ENCODE data around the genes HM13 and CCM2L.

GRCh38 chr20:30741472-30741786, 516.0 kb upstream of the DEFB115 start:
- RRBS: no CpG with 5 or more reads among the region's 7 CpGs

- RRBS: no CpG with 5 or more reads among the region's 22 CpGs
These were observed 345.0 kb upstream of the DEFB115 start for GRCh38 chr20:30912372-30912946.

- RRBS: 3% methylated on average over 19 of the region's 88 CpGs
These were observed at the start of gene HM13 for GRCh38 chr20:31514176-31515406. Gene HM13, plus strand, starts transcription at chr20:31514442.

DNA sequence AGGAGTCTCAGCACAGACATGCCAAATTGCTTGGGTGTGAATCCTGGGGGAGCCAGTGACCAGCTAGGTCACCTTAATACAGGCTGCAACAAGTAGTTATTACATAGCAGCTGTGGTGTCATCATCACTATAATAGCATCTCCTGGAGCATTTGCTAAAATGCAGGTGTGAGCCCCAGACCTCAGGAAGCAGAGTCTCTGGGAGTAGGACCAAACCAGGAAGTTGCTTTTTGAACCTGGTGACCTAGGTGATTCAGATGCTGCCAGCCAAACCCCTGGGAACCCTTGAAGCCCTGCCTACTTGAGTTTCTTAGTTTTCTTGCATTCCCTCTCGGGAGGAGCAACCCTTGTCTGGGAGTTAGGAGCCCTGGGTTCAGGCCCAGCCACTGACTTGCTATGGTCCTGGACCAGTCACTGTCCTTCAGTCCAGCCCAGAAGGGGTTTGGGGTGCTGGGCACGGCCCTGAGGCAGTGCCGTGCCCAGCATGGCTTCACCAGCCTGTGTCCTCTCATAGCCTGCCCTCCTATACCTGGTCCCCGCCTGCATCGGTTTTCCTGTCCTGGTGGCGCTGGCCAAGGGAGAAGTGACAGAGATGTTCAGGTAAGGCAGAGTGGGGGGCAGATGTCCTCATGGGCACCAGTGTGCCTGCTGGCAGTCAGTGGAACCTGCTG, 18.7 kb downstream of the MCTS2 start:
- RRBS: no CpG with 5 or more reads among the region's 6 CpGs

DNA sequence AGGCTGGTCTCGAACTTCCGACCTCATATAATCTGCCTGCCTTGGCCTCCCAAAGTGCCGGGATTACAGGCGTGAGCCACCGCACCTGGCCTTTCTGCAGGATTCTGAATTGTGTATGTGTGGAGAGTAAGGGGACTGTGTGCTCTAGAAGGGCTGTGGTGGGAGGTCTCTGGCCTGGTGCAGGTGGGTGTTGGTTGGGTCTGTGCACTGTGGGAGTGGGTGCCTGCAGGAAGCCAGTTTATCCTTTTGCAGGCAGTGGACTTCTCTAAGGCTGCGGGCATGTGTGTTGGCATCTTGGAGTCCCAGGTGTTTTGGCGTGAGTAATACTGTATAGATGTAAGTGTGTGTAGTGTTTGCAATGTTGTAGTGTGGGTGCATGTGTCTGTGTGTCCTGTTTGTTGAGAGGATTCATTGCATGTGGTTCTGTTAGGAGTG, 10.8 kb upstream of the ID1 start:
- RRBS: no CpG with 5 or more reads among the region's 7 CpGs

GRCh38 chr20:31663853-31665027, 26.5 kb downstream of the COX4I2 start:
- RRBS: no CpG with 5 or more reads among the region's 13 CpGs

DNA sequence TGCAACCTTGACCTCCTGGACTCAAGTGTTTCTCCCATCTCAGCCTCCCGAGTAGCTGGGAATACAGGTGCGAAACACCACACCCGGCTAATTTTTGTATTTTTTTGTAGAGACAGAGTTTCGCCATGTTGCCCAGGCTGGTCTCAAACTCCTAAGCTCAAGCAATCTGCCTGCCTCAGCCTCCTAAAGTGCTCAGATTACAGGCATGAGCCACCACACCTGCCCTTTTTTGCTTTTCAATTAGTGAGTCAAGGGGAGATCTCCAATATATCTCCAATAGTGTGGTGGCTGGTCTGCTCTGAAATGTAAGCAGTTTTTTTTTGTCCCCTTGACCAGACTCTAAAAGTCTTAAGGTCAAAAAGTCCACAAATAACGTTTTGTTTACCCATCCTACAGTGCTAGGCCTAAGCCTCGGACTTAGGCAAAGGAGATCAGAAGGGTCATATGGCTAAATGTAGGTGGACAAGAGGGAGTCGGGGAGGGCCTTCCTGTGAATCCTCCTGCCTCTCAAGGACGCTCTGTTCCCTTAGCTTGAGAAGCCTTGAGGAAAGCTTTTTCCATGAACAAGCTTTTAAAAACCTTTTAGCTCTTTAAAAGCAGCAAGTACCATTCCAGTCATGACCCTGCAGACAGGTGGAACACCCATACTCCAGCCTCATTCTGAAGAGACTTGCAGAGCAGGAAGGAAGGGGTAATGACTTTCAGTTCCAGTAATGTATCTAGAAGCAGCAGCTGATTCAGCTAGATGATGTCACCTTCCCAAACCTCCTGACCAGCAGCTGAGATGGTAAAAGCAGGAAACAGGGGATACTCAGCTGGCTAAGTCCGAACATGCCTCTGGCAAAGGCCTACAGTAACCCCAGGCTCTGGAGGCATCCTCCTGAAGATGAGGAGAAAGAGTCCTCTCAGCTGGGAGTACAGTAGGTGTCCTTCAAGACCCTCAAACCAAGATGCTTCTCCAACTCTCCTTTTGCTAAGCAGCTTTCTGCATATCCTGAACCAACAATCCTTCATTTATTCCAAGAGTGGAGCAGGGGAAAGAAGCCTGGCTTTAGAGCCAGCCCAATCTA, 23.7 kb downstream of the BCL2L1 start:
- RRBS: no CpG with 5 or more reads among the region's 9 CpGs

- RRBS: no CpG with 5 or more reads among the region's 2 CpGs
These were observed 16.1 kb downstream of the BCL2L1 start for GRCh38 chr20:31706423-31707109.

DNA sequence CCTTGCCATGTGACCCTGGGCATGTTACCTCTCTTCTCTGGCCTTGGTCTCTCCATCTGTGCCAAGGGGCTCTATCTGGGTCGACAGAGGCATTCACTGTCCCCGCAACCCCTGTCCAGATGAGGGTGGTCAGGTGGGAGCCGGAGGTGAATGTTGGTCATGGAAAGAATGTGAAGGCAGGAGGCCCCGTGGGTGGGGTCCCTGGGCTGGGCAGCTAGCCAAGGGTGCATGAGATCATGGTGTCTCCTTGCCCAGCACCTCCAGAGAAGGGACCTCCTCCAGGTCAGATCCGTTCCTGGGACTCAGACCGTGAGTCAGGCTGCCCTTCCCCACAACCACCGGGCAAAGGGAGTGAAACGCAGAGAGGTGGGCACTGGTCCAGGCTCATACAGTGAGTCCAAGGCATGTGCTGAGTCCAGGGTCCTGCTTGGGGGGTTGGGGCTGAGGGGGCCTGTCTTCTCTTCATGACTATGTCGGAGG, 3.5 kb downstream of the FOXS1 start:
- RRBS: no CpG with 5 or more reads among the region's 9 CpGs

DNA sequence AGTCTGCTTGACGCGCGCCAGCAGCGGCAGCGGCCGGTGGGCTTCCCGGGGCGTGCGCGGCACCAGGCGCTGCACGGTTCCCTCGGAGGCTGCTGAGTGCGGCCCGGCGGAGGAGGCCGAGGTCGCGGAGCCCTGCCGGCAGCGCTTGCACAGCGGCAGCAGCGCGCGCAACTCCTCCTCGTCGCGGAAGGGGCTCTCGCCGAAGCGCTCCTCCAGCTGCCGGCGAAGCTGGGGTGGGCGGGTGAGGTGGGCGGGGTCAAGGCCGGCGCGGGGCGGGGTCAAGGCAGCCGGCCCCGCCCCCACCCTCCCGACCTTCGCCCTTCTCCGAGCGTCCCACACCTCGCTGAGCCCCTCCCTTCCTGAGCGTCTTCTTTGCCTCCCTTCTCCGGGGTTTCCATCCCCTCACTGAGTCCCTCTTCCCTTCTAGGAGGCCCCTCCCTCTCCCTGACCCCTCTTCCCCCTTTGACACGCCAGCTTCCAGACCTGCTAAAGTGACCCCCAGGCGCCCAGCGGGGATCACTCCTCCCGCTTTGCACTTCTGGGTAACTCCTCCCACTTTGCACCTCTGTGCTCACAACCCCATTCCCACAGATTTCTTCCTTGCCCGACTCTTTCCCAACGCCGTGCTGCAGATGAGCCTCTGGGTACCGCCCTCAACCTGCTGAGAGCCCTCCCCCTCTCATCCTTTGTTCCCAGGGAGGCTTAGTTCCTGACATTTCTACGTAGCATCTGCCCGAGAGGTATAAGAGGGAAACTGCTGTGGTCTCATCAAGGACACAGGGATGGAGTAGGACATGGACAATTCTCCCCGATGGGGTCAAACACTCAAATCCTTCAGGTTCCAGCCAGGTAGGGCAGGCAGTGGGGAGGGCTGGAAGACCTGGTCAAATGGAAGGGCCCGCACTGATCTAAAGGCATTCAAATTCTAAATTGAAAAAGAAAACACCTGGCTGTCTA, 8.6 kb downstream of the DUSP15 start:
- RRBS: 2% methylated on average over 31 of the region's 60 CpGs

DNA sequence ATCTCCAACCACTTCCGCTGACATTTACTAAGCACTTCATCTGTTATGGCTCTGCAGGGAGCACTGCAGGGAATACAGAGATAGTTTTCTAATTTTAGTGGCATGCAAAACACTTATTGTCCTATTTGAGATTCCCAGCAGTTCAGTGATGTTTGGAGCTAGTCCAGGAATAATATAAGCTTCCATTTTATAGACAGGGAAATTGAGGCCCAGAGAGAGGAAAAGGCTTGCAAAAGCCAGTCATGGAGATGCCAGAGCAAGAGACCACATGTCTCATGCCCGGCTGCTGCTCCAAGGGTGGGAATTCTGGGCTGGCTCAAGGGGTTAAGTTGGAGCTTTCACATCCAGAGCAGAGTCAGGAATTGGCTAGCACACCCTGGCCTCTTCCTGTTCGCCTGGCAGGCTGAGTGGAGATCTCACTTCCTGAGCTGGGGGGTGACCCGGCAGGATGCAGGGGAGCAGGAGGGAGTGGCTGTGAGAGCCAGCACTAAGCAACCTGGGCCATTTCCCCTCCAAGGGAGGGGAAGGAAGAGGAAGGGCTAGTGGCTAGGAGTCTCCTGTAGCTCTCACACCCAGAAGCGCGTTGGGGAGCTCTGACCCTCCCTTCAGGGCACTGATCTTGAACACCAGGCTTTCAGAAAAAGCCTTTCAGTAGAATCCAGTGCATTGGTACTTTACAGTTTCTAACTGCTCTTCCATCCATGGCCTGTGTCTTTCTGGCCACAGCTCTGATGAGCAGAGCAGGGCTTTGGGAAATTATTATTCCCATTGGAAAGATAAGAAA, 2.5 kb upstream of the CCM2L start:
- RRBS: no CpG with 5 or more reads among the region's 6 CpGs

- RRBS: no CpG with 5 or more reads among the region's 6 CpGs
These were observed at the start of gene CCM2L for GRCh38 chr20:32009969-32010576. Gene CCM2L, plus strand, starts transcription at chr20:32010438.

GRCh38 chr20:32030971-32031345, 20.7 kb downstream of the CCM2L start:
- RRBS: 8% methylated on average over 12 of the region's 43 CpGs

GRCh38 chr20:32040572-32041117, 11.4 kb upstream of the HCK start:
- RRBS: no CpG with 5 or more reads among the region's 8 CpGs

DNA sequence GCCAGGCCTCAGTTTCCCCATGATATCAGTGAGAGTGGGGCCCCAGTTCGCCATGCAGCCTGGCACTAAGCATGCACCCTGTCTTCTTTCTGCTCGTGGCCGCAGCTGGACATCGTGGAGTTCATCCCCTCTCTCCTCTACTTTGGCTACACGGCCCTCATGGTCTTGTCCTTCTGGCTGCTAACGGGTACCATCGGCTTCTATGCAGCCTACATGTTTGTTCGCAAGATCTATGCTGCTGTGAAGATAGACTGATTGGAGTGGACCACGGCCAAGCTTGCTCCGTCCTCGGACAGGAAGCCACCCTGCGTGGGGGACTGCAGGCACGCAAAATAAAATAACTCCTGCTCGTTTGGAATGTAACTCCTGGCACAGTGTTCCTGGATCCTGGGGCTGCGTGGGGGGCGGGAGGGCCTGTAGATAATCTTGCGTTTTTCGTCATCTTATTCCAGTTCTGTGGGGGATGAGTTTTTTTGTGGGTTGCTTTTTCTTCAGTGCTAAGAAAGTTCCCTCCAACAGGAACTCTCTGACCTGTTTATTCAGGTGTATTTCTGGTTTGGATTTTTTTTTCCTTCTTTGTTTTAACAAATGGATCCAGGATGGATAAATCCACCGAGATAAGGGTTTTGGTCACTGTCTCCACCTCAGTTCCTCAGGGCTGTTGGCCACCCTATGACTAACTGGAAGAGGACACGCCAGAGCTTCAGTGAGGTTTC, 42.2 kb downstream of the PLAGL2 start:
- RRBS: no CpG with 5 or more reads among the region's 20 CpGs

GRCh38 chr20:32195111-32195762, 12.3 kb downstream of the PLAGL2 start:
- RRBS: no CpG with 5 or more reads among the region's 8 CpGs

DNA sequence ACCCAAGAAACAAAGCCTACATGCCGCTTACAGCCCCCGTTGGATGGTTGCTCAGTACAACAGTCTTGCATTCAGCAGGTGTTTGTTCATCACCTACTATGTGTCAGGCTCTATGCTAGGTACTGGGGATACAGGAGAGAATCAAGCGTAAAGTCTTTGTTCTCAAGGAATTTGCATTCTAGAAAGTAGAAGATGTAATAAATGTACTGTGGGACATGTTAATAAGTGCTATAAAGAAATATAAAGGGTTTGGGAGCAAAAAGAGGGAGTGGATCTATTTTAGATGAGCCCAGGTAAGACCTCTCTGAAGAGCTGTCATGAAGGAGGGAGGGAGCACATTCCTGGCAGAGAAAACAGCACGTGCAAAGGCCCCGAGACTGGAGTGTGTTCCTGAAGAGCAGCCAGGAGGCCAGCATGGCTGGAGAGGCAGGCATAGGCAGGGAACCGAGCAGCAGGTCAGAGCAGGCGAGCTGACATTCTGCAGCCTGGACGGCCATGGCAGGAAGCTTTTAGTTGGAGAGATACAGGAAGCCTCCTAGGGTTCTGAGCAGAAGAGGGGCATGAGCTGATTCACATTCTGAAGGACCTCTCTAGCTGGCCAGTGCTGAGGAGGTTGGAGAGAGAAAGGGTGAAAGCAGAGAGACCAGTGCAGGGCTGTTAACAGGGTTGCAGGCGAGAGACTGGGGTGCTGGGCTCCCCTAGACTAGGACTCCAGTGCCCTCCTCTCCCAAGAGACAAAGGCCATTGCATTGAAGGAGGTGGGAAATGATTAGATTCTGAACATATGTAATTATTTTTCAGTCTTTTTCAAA, 29.6 kb downstream of the POFUT1 start:
- RRBS: no CpG with 5 or more reads among the region's 9 CpGs

- RRBS: no CpG with 5 or more reads among the region's 29 CpGs
These were observed 33.1 kb downstream of the KIF3B start for GRCh38 chr20:32310280-32311147.

DNA sequence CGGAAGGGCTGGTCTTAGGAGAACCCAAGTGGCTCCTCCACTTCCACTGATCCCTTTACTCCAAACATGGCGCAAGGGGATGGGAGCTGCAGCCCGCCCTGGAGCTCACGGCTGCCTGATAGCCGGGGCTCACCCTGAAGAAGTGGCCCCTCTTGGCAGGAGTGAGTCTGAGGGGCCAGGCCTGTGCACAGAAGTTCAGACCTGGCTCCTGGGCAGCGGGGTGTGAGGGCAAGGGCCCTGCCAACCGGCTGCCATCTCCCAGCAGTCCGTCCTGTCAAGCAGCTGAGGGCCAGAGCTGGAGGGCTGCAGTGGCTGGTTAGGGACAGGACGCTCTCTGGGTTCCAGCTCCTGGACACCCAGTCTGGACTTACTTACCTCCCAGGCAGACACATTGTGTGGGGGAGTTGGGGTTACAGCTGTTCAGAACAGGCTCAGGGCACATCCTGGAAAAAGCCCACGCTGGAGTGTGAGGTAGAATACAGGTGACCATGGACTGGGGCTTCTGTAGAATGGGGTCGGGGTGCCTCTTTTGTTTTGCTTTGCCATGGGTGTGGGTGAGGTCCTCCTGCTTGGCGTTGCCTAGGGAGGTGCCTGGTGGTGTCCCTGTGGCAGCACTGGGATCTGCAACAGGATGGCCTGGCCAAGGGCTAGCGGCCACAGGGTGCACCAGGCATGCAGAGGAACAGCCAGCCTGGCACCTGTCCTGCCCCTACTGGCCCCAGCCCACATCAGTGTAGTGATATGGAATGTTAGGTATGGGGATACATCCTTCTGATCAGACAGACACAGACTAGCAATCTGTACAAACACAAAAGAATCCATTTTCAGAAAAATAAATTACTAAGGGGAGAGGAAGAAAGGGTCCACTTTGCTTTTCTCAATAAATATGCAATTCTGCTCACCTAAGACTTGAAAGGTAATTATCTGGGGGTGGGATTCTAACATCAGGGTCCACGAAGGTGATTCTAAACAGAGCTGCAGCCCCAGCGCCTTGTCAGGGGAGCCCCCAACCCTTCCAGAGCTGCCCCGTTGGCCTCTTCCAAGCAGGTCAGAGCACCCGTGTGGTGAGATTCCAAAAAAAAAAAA, 88.5 kb downstream of the ASXL1 start:
- RRBS: 75% methylated on average over 1 of the region's 17 CpGs

GRCh38 chr20:32465224-32466093, 107.3 kb downstream of the ASXL1 start:
- RRBS: 32% methylated on average over 3 of the region's 22 CpGs